ENCODE measurements around a stretch of chr16.

GRCh38 chr16:3665623-3666171 lies 11.2 kb downstream of the DNASE1 start:
- PRO-cap, result no peak

GRCh38 chr16:3675539-3676038 lies 21.1 kb downstream of the DNASE1 start:
- PRO-cap, result no peak

DNA sequence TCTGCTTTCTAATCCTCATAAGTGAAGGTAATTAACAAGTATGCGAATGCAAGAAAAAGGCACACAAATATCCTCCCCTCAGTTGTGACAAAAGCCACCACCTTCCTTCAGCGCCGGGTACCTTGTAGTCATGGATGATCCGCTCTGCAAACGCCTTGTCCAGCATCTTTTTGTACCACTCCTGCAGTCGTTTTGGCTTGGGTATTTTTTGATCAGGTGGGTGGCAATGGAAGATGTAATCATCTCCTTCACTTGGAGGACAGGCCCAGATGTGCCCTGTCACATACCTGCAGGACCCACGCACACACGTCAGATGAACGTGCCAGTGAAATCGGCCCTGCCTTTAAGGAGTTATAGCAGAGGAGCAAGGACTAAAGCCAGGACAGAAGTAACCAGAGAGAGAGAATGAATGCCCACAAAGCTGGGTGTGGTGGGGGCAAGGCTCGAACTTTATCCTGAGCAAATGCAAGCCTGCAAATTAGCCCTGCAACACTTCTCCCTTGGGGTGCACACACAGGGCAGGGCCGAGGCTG lies 19.3 kb upstream of the TRAP1 start:
- PRO-cap, result no peak

DNA sequence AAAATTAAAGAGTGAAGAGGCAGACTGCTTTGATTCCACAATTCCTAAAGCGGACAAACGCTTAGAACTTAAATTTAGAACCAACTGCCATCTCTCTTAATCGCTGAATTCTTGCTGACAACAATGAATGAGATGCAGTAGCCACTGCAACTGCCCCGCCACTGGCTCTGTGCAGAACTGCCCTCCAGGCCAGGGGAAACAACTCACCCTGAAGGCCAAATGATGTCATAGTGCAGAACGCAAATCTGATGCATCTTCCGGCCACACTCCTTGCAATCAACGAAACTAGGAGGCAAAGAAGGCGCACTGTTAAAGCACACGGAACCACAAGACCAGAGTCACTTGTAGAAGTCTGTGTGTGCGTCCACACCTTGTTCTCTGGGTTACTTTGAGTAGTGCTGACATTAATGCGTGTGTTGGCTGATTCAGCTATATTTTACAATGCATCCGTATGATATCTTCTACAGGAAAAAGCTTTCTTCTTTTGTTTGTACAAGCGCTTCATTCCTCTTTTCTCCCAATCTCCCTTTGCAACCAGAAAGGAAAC lies 27.8 kb upstream of the TRAP1 start:
- PRO-cap, result no peak

GRCh38 chr16:3769089-3769590 lies 51.8 kb upstream of the TRAP1 start:
- PRO-cap, result no peak

- PRO-cap, result no peak
Observed at GRCh38 chr16:3881583-3881948, 1.1 kb upstream of the CREBBP start.

DNA sequence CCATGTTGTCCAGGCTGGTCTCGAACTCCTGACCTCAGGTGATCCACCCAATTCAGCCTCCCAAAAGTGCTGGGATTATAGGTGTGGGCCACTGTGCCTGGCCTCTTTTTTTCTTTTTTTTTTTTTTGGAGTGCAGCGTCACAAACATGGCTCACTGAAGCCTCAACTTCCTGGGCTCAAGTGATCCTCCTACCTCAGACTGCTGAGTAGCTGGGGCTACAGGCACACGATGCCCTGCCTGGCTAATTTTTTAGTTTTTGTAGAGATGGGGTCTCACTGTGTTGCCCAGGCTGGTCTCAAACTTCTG lies 65.2 kb upstream of the CREBBP start:
- PRO-cap, result no peak

DNA sequence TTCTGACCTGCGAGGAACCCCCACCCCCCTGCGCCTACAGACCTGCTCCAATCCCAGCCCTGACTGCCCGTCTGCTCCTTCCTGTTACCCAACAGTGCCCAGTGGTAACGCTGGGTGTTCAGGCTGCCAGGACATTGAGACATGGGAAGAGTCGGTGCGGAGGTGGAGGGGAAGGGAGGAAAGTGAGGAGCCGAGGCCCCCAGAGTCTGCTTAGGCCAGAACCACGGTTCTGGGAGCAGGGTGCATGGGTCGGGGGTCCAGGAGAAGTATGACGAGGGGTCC lies 111.9 kb upstream of the CREBBP start:
- PRO-cap, result no peak

- PRO-cap, result no peak
Observed at GRCh38 chr16:3998956-3999272, 117.3 kb downstream of the ADCY9 start.

DNA sequence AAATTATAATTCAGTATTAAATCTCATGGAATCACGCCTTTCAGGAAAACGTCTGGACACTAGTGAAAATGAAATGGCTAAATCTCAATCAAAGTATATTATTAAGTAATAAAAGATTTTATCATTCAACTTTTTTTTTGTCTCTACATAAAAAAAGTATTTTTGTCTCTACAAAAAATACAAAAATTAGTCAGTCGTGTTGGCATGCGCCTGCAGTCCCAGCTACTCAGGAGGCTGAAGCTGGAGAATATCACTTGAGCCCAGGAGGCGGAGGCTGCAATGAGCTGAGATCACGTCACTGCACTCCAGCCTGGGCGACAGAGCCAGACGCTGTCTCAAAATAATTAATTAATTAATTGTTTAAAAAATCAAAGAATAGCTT lies 22.8 kb downstream of the ADCY9 start:
- PRO-cap, result no peak

DNA sequence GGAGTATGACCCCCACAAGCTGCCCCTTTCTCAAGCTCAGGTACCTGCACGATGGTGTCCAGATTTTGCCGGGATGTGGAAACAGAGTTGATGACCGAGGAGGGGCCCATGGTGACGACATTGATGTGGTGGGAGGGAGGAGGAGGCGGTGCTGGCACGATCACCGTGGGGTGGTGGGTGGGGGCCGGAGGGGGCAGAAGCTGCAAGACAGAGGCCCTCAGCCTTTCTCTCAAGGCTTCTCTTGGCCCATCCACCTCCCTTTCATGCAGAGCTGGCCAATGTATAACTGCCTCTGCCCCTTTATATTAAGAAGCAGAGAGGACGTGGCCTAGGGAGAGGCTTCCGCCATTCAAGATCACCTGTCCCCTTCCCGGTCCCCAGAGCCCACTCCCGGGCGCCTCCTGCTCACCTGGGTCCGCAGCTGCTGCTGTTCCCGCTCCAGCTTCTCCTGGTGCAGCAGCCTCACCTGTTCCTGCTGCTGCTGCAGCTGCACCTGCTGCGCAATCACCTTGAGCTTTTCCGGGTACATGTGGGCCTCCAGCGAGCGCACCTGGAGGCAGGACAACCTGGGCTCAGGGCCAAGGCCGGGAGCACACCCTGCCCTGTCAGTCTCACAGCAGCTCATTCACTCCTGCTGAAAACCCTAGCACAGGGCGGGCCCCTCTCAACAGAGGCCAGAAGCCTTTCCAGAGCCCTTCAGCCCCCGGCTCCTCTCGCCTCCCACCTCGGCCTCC lies 12.6 kb downstream of the TFAP4 start:
- PRO-cap, result no peak

GRCh38 chr16:4313795-4314267 lies 2.0 kb upstream of the GLIS2 start:
- PRO-cap, result no peak

GRCh38 chr16:4337971-4339223 lies 12.7 kb downstream of the PAM16 start:
- PRO-cap, result no peak

DNA sequence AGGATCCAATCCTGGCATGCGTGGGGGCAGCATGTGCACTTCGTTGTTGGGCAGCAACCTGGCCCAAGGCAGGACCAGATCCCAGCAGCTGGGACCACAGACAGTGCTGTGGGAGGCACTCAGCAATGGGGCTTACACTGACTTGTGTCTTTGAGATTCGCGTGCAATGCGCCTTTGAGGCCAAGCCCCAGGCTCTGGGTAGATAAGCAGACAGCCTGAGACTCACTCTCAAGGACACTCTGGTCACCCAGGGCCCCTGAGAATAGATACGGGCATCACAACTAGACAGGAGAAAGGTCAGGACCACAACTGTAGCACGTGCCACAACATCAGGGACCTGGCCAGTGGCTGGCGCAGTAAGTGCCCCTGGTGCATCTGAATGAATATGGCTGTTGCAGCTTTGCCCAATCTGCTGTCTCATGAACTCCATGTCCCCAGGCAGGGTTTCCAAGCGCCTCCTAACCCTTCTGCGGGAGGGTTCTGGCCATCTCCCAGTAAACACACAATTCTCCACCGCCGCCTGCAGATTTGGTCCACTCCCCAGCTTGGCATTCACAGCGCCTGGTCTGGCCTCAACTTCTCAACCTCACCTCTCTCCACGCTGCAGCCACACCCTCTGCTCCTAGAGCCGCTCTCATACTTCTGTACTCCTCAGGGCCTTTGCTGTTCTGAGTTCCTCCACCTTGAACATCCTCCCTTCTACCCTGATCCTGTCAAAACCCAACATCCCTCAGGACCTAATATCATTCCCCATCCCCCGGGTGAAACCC lies 3.1 kb downstream of the PAM16 start:
- PRO-cap, result no peak

GRCh38 chr16:4354040-4354439 lies 2.9 kb upstream of the PAM16 start:
- PRO-cap, result no peak

GRCh38 chr16:4390509-4390980 lies 18.9 kb downstream of the VASN start:
- PRO-cap, result no peak

GRCh38 chr16:4484960-4485511 lies 8.8 kb downstream of the HMOX2 start:
- PRO-cap, result no peak

DNA sequence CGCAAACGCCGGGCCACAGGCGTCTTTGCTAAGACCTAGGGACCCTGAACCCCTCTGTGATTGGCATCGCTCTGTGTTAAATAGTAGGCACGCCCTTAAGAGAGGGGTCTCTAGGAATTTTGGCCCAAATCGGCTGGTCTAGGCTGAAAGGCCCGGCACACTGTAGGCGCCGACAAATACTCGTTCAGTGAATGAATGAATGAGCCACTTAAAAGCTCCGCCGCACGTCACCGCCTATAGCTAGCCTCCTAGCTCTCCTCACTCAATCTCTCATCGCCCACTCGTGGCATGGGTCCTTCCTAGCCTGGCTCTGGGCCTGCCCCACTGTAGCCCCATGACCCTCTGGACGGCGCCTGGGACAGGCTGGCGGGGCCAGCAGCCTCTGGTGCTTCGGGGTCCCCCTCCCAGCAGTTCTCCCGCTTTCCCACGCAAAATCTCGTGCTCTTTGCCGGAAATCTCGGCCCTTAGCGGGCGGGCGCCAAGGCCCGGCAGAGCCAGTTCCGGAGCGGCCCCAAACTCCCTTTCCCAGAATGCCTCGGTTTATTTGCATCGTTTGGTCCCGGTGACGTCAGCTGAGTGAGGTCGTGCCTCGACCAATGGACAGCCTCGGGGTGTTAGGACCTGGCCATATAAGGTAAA lies 1.2 kb upstream of the UBALD1 start:
- PRO-cap, result bidirectional peak, plus-strand start outside the sequence, minus-strand start at position 418 of the sequence

GRCh38 chr16:4626092-4626671 lies 1.6 kb downstream of the MGRN1 start:
- PRO-cap, result no peak

- PRO-cap, result unidirectional peak, minus-strand start at chr16:4665261
Observed at GRCh38 chr16:4664499-4665629, 28.5 kb upstream of the NUDT16L1 start.